Tongue (tissue), 2 donors: ENCODE measurements around the gene PTH.

DNA sequence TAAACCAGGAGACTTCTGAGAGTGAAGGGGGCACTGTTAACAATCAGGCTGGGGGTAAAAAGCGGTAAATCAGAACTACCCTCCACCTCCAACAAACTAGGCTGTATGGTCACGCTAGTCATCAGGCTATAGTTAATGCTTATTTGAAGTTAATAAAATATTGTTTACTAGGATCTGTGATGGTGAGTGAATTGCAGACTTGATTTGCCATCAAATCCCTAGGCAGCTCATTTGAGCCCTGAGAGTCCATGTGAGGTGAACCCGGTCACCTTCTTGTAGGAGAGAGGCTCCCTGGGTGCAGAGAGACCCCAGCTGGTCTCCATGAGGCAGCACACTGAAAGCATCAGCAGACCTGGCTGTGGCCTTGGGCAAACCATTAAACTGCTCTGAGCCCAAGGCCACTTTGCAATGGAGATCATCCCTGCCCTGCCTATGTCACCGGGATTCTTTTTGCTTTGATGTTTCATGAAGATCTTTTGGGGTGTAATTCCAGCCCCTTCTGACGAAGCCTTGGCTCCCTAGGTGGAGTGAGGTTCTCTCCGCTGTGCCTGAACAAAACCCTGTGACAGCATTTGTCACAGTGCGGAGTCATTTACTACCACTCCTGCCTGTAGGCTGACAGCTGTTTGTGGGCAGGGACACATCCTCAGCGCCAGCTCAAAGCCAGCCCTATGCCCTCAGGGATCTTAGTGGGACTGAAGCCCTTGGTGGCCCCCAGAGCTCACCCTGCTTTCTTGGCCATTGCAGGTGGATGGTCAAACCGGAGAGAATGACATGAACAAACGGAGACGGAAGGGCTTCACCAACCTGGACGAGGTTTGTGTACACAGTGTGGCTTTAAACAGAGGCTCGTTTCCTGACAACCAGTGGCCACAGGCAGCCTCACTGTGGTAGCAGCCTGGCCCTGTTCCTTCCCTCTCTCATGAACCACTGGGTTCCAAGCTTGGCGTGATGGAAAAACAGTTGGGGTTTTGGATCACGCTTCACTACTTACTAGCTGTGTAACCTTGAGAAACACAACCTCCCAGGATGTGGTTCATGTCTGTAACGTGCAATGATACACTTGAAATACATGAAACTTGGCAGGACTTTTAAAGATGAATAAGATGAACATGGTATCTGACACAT is 125.4 kb downstream of the MICAL2 start:
- RAMPAGE, long total RNA = no peak

DNA sequence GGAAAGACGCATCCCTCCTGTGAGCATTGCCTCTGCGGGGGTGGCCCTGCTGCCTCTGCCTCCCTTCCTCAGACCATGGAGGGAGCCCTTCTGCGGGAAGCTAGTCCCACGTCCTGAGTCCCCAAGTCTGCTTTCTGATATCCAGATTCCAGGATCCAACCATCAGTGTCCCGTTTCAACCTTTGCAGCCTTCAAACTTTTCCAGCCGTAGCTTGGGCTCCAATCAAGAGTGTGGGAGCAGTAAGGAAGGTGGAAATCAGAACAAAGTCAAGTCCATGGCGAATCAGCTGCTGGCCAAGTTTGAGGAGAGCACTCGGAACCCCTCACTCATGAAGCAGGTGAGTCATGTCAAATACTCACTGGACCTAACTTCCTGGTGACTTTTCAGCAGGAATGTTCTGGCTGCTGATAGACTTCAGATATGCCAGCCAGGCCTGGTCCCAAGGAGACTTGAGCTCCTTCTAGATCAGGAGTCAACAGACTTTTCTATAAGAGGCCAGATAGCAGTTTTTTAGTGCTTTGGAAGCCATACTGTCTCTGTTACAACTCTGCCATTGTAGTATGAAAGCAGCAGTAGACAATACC is 128.9 kb downstream of the MICAL2 start:
- RAMPAGE, long total RNA = no peak

GRCh38 chr11:12376872-12377253 is 508 bp upstream of the PARVA start:
- RAMPAGE, long total RNA = no peak

DNA sequence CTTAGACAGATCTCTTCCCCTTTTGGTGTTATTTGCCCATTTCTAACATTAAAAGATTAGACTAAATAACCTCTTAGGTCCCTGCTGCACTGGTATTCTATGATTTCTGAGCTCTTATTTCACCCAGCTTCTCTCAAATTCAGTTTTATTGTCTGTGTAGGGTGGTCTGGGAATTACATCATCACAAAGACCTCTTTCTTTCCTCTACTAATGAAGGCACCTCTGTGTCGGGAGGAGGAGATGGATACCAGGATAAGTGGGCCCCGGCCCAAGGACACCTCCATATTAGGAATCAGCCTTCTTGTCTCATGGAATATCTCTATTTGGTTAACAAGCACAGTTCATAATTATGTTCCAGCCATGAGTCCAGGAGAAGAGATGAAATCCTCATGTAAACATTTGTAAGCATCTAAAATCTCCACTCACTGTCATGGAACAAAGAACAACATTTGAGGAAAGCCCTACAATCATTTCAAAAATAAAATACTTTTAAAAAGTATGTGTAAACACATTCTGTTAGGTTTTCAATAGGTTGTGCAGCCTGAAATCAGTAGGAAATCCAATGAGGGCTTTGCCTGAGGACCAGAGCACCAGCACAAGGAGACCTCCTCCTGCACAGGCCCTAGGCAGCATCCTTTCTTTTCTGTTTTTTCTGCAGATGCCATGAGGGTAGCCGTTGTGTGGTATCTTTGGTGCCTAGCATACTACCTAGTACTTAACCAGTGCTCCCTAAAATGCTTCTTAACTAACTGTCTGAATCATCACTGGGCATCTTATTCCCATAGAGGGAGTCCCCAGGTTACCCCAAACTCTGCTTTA is 9.5 kb downstream of the PARVA start:
- RAMPAGE, long total RNA = no peak

- RAMPAGE, long total RNA = no peak
Observed at GRCh38 chr11:12433195-12434308, 56.2 kb downstream of the PARVA start.

DNA sequence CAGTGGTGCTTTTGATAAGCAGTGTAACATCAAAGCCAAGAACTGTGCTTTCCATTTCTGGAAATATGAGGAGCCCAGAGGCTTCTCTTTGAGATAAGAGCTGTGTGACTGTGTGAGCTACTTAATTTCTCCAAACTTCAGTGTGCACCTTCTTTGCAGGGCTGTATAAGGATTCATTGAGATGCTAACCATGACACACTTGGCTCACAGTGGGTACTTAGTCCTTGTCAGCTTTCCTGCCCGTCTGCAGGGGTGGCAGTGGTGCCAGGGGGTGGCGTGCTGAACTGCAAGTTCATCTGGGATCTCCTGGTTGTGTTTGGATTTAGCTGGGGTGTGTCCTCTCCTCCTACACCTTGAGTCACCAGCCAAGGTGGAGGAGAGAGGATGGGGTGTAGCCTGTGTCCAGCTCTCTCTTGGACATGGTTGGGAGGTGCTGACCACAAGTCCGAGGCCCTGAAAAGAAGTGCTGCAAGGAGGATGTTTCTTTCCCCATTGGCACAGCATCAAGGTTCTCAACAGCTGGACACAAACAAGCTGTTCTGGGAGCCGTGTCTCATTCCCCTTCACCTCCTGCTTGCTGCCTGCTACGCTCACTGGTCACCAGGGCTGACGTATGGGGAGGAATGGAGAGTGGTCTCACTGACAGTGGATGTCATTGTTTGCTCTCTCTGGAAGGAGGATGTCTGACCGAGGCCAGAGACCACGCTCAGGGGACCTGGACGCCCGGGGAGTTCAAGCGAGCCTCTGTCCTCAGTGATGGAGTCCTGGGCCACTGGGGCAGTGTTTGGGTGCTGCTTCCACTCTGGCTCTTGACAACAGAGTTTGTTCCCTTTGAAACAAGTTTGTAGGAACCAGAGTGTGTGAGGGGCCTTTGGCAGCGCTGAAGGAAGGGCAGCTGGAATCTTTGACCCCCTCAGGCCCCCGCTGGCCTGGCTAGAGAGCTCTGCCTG is 139.6 kb downstream of the TEAD1 start:
- RAMPAGE, long total RNA = no peak

DNA sequence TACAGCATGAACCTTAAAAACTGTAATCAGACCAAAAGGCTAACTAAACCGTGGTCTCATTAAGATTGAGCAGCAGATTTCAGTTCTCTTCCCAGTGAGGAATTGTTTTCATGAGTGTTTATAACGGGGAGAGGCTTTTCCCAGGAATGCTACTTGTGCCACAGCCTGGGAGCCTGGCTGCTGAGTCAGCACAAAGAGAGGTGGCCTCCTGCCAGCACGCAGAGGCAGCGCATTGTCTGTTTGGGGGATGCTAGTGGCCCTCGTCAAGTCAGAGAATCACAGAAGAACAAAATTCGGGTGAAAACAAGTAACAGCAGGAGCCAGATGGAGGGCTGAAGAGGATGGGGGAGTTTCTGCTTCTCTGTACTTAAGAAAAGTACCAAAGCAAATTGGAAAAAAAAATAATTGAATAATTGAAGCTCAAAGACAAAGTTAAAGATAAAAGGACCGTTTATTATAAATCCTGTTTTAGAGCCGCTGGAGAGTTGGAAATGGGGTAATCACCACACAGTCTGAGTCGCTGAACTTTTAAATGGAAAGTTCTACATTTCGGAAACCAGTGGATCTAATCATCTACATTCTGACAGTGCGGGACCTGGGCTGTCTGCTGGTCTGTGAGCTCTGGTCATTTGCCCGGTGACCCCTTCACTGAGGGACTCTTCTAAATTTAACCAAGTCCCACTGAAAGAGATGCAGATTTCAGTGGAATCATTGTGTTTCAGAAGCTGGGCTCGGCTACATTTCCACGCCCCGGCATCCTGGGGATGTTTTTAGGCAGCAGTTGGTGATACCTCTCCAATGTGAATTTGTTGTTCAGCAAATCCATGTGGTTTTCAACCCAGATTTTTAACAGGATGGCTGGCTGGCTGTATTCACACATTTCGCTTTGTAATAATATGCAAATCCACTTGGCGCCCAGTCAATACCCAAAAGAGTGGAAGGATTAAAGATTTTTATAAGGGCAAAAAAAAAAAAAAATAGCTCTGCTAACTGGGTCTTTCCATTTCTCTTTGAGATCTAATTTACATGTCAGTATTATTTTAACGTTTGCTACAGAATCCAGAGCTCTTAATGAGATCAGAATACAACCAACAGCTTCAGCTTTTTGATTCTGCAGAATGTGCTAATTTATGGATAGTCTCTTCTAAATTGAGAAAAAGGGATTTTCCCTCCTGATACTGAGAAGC is 145.6 kb upstream of the RASSF10 start:
- RAMPAGE, long total RNA = no peak

DNA sequence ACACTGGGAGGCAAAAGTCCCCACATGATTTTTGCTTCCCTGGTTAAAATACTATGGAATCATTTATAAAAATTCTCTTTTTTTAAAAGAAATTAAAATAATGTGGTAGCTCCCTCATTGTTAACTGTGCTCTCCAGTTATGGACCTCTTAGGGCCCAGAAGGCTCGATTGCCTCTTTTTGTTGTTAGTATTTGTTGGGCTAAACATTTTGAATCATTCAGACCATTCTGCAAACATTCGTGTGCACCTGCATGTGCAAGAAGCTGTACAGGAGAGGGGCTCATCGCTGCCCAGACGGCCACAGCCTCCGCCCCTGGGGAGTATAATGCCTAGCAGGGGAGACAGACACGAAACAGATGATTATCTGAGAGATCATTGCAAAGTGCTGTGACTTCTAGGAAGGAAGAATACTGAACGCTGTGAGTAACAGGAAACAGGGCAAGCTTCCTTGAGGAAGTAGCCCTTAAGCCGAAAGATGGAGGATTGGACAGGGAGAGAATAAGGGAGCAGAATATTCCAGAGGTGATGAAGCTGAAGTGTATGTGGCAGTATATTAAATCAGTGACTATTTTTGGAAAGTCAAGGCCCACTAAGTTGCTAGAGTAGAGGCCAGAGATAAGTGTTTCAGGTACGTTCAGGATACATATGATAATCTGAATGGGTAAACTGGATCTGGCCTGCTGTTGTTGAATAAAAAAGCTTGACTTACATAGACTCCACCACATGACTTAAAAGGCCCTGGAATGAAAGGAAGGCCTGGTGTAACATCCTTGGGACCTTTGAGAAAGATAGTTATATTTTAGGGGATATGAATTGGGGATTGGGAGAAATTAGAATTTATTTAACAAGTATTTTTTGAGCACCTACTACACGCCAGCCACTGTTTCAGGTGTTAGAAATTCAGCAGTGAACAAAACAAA is 123.2 kb upstream of the RASSF10 start:
- RAMPAGE, long total RNA = no peak

- RAMPAGE, long total RNA = no peak
Observed at GRCh38 chr11:12888621-12889761, 120.1 kb upstream of the RASSF10 start.

DNA sequence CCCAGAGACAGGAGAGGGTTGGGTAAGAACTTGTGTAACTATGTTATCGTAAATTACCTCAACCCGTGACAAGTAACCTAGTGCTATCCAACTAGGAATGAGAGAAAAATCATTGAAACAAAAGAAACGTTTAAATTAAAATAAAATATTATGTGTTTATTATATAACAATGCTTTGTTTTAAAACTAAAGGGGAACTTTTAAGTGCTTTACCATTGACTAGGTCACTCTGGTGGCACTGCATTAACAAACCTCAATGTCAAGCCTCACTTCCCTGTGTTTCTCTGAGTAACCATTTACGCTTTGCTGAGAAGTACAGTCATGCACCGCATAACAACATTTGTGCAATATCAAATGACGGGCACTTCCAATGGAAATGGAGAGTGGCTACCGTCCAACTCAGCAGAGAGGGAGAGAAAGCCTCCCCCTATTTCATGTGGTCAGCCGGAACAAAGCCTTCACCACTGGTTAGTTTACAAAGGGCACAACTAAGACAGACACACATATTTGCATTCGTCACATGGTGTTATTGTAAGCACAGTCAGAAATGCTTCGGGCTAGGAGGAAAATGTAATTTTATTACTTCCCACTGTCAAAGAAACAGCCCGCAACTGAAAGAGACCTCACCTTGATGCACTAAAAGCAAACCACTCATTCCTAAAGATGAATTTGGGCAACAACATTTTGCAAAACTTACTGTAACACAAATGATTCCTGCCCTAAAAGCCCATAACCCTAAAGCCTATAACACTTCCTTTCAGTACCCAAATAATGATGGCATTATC is 117.3 kb downstream of the RASSF10 start:
- RAMPAGE, long total RNA = no peak

GRCh38 chr11:13312973-13313599 is 35.5 kb downstream of the BMAL1 start:
- RAMPAGE, long total RNA = no peak

DNA sequence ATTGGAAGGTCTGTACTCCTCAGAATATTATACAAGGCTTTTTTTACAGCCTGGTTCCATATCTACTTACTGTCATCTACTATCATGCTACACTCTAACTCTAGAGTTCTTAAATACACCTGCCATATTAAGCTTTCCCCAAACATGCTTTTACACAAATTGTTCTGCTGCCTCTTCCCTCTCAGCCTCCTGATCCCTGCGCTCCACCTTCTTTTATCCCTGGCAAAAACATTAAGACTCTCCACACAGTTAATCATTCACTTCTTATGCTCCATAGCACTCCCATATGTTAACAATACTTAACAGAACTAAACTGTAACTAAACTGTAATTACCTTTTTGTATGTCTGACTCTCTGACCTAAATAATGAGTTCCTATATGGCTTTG is 71.9 kb downstream of the BTBD10 start:
- RAMPAGE, long total RNA = no peak

DNA sequence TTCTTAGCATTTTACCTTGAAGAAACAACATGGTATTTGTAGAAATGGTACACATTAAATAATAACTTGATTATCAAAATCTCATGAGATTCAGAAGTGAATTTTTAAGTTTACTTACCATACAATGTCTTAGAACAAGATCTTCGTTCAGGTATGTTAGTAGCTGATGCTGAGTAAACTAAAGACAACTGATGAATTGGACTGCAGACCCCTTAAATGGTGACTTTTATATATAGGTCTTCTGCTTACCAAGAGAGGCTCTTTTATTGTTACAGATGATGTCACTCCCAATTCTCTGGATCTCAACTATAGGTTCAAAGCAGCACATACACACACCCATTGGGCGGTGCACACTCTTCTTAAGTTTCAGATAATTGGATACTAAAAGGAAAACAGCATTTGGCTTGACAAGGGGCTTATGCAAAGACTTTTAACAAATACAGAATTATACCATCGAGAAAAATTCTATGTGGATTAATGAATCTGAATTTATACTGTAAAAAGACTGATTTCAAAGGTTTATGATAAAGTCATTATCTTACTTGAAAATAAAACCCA is at the start of gene PTH:
Gene PTH, minus strand, starts transcription at position 205 of the 558 bp plus-strand sequence.
- RAMPAGE, long total RNA = no peak

DNA sequence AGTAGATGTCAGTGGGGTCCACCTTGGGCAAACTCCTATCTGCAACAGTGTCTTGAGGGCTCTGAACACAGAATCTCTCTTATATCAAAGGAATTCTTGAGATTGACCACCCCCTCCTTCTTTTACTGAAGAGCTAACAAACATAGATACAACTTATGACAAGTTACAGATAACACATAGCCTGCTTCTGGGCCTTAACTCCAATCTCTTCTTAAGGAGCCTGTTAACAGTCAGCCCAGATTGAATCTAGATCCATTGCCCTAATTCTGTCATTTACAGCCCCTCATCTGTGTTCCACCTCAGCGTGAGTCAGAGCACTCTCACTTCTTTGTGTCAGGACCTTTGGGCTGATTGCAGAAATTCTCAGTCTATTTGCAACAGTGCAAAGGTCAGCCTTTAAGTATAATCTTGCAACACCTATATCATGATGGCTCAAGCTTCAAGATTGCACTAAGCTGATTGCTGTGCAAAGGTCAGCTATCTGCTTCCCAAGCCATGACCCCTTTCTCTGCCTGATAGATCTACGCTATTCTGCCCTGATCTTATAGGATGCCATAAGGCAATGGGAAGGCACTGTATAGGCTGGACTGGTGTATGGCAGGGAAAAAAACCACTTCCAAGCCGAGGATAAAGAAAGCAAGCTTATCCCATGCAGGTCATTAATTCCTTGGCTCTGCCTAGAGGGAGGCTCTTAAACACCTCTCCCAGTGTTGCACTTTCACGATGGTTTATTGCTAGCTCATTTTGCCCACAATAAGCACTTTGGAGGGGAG is 100.8 kb downstream of the RRAS2 start:
- RAMPAGE, long total RNA = no peak

DNA sequence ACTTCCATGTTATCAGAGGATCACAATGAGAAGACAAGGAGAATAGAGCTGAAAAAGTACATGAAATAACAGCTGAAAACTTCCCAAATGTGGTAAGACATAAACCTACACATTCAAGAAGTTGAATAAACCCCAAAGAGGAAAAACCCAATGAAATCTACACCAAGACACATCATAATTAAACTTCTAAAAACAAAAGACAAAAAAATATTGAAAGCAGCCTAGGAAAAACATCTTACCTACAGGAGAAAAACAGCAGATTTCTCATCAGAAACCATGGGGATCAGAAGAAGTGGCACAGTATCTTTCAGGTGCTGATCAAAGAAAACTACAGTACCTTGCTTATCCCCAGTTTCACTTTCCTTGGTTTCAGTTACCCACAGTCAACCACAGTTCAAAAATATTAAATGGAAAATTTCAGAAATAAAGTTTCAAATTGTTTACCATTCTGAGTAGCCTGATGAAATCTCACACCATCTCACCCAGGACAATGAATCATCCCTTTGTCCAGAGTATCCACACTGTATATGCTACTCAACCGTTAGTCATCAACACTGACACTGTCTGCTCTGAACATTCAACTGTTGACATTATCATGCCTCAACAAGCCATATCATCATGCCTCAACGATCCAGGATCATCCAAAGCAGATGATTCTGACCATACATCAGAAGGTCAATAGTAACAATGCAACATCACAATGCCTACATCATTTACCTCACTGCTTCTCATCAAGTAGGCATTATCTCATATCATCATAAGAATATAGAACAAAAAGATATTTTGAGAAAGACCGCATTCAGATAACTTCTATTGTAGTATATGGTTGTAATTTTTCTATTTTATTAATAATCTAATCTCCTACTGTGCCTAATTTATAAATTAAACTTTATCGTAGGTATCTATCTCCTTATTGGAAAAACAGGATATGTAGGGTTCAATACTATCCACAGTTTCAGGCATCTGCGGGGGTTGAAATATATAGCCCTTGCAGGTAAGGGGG is 21.9 kb downstream of the RRAS2 start:
- RAMPAGE, long total RNA = no peak

GRCh38 chr11:14362462-14362947 is 3.5 kb upstream of the RRAS2 start:
- RAMPAGE, long total RNA = no peak

DNA sequence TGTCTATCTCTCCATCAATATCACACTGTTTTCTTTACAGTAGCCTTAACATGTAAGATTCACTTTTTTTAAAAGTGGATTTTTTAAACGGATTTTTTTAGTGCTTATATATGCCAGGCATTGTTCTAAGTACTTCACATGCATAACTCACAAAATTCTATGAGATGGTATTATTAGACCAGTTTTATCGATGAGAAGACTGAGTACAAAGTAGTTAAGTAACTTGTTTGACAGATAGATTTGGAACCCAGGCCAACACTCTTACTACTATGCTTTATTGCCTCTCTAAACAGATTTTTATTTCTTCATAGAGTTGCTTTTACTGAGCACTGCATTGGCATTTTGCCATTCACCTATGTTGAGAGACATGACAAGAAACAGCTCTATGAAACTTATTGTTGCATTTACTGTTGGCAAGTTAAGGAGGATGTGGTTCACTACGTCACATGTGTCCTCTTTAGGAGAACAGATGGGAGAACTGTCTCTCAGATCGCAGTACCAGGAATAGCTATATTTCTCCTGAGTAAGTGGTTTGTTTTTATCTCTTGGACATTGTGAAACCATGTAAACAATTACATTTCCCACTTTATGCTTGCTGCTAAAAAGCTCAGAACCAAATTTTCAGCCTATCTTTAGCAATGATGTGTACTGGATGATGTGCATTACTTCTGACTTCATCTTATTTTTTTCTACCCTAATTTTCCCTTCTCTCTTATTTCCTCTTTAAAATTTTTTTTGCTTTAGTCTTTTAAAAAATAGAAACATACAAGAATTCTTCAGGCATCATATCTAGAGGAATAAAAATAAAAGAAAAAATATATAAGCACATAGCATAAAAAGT is 34.7 kb upstream of the PSMA1 start:
- RAMPAGE, long total RNA = no peak

- RAMPAGE, long total RNA = no peak
Observed at GRCh38 chr11:14599421-14599973, 44.1 kb upstream of the PDE3B start.

DNA sequence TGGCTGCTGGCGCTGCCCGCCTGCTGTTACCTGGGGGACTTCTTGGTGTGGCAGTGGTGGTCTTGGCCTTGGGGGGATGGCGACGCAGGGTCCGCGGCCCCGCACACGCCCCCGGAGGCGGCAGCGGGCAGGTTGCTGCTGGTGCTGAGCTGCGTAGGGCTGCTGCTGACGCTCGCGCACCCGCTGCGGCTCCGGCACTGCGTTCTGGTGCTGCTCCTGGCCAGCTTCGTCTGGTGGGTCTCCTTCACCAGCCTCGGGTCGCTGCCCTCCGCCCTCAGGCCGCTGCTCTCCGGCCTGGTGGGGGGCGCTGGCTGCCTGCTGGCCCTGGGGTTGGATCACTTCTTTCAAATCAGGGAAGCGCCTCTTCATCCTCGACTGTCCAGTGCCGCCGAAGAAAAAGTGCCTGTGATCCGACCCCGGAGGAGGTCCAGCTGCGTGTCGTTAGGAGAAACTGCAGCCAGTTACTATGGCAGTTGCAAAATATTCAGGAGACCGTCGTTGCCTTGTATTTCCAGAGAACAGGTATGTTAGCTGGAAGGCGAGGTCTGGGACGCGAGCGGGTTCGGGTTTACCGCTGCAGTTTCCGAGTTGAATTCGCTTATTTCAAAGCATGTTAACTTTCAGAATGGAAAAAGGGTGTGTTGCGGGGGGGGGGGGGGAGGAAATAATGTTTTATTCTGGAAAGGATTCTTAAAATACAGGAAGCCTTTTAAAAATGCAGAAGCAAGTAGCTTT is 1.1 kb downstream of the PDE3B start:
- RAMPAGE, long total RNA = no peak

DNA sequence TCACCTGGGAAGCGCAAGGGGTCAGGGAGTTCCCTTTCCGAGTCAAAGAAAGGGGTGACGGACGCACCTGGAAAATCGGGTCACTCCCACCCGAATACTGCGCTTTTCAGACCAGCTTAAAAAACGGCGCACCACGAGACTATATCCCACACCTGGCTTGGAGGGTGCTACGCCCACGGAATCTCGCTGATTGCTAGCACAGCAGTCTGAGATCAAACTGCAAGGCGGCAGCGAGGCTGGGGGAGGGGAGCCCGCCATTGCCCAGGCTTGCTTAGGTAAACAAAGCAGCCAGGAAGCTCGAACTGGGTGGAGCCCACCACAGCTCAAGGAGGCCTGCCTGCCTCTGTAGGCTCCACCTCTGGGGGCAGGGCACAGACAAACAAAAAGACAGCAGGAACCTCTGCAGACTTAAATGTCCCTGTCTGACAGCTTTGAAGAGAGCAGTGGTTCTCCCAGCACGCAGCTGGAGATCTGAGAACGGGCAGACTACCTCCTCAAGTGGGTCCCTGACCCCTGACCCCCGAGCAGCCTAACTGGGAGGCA is 72.6 kb downstream of the PDE3B start:
- RAMPAGE, long total RNA = no peak